Measurements from ENCODE around the genes LCN9, UBAC1 and TMEM250.

DNA sequence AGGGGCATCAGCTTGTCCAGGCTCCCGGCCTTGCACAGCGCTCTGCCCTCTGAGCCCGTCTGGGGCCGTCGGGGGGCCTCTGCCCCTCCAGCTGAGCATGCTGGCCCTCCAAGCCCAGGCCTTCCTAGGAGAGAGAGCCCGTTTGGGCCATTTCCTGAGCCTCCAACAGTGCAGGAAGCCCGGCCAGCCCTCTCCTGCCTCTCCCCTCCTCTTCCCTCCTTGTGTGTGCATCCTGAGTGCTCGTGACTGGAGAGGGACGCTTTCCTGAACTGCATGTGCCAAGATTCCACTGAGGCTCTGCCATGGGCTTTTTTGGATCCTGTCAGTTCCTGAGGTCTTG lies 15.5 kb downstream of the OLFM1 start:
- RRBS = 4% methylated on average over 1 of the region's 9 CpGs

DNA sequence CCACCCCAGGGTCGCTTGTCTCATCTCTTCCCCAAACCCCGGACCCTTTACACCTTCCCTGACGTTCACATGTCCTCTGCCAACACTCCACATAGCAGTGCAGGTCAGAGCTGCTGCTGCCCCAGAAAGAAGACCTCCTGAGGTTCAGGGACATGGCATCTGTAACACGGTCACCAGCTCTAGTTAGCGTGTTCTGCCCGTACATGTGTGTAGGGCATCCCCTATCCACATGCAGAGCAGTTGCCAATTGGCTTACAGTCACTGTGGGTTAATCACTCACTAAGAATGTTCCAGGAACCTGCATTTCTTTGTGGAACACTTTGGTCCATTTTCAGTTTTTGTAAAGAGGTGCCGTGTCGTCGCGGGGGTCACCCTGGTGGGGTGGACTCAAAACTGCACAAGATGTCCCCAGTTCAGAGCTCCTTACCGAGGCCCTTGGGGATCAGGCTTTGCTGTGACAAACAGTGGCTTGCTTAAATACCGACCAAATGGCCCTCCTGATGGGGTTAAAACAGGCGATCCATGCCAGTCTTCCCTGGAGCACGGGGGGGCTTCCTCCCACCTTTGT lies 9.1 kb downstream of the PIERCE1 start:
- RRBS = no CpG with 5 or more reads among the region's 14 CpGs

DNA sequence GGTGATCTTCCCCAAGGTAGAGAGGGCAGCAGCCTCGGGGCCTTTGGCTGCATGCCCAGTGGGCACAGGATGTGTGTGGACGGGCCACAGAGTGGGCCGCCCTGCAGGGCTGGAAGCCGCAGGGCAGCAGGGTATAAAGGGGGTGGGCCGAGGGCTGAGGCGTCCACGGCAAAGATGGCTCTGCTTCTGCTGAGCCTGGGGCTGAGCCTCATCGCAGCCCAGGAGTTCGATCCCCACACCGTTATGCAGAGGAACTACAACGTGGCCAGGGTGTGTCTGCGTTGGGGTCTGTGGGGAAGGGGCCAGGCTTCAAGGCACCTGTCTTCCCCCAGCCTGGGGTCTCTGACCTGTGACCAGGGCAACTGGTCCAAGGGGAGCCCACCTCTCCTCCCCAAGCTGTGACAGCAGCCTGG lies at the start of gene LCN9:
Gene LCN9 (plus strand): TSS at position 162 of the 413 bp plus-strand sequence.
- RRBS = no CpG with 5 or more reads among the region's 12 CpGs

- RRBS = no CpG with 5 or more reads among the region's 4 CpGs
Observed at GRCh38 chr9:135857107-135857742, 50.1 kb downstream of the CAMSAP1 start.

DNA sequence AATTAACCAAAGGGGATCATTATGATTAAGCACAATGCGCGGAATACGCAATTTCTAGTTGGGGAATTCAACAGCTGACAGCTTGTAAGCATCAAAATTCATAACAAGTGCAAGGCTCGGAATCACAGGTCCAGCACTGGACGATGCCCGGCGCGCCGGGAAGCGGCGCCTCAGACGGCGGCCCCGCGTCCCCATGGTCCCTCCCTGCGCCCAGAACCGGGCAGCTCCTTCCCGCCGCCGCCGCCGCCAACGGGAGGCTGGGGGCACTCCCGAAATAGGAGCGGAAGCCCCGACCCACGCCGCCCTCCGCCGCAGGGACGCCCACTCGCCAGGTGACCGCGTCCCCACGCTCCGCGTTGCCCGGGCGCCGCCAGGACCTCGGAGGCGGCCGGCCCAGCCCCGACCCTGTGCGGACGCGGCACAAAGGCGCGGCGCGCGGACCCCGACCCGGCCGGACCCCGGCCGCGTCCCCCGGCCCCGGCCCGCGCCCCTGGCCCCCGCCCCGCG lies 817 bp downstream of the CAMSAP1 start:
- RRBS = 1% methylated on average over 27 of the region's 65 CpGs

DNA sequence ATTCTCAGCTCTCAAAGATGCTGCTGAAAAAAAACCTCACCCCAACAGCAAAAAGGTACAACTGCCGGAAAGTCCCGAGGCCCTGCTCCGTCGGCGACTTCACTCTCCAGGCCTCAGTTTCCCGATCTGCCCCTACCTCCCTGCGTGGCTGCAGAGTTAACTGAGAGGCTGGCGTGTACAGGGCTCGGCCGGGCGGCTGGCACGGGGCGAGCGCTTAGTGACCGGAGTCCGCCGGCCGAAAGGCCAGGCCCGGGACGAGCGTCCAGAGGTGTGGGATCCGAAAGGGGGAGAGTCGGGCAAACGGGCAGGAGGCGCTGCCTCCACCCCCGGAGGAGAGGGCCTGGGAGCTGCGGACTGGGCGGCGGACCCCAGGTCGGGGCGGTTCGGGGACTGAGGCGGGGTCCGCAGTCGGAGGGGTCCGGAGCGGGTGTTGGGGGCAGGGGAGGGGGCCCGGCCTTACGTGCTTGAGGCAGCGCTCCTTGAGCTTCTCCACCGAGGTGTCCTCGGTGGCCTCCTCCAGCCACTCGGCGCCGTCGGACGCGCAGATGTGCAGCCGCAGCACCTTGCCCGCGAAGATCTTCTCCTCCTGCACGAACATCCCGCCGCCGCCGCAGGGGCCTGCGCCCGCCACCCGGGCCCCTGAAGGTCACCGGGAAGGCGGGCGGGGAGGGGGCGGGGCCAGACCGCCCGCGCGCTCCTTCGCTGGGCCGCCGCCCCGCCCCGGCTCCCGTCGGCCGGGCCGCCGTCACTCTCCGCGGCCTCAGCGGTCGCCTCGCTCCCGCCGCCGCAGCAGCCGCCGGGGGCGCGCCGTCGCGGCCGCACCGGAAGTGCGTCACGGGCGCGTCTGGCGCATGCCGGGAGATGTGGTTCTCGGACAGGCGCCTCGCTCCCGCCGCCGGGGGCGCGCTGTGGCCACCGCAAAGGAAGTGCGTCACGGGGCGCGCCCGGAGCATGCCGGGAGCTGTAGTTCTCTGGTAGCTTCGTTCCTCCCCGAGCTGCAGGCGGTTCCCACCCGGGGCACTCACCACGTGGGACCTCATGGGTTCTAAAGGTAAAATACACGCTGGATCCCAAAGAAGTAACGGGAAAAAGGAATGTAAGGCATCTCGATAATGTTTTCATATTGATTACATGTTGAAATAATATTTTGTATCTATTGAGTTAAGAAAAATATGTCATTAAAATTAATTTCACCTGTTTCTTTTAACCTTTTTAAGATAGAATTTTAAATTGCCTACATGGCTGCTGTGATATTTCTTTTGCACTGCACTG lies at the start of gene UBAC1:
Gene UBAC1 (minus strand): TSS at position 809 of the 1,272 bp plus-strand sequence.
- RRBS = 2% methylated on average over 68 of the region's 123 CpGs

DNA sequence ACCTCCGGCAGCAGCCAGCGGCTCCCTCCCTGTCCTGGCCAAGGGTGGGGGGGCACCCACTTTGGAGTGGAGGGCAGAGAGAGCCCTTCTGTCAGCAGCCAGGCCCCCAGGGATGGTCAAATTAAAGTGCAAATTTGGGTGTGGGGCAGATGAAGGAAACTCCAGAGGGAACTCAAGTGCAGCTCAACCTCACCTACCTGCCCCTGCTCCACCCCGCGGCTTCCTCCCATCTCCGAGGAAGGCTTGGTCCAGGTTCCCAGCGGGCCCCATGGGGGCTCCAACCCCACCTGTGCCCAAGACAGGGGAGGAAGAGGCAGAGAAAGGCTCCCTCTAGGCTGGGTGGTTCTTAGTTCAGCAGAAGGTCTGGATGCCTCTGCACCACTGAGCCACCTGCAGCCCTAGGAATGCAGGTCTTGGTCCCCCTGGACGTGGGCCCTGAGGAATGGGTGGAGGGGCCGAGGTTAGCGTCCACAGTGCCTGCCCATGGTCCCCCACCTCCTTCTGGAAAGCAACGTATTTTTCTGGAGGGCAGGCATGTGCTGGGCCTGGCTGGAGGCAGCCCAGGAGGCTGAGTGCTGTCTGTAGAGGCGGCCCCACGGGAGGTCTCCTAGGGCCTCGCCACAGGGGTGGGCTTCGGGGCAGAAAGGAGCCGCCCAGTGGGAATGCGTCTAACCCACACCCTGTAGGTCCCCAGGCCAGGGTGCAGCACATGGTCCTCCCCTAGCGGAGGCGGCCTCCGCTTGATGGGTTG lies 48.0 kb upstream of the UBAC1 start:
- RRBS = no CpG with 5 or more reads among the region's 19 CpGs

GRCh38 chr9:136088872-136089204 lies 6.3 kb downstream of the NACC2 start:
- RRBS = 69% methylated on average over 3 of the region's 16 CpGs

DNA sequence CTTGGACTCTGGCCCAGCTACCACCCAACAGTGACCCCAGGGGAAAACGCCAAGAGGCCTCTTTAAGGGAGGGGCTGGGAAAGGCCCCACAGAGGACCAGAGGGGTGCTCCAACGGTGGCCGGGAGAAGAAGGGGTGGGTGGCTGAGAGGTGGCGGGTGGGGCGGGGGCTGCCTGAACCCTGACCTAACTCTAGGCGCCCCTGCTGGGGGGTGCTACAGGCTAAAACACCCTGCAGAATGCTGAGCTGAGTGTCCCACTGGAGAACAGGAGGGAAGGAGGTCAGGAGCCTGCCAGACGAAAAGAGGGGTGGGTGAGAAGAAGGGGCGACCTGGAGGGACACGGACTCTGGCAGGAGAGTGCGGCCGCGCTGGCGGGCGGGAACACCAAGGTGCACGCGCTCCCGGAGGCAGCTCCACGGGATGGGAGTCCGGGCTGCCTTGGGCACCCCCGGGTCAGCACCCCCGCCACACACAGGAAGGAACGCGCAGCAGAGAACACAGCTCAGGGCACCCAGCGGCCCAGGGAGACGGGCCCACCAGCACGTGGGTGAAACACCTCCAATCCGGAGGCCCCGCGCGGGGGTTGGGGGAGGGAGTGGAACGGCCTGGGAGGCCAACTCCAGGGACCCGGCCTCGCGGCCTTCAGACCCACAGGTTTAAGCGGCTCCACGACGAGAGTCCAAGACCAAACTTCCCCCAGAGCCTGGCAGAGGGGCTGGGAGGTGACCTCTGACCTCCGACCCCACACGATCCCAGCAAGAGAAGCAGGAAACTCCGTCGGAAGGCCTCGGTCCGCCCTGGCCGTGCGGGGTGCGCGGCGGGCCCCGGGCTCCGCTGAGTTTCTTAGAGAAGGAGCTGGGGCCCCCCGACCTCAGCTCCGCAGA lies 1.2 kb downstream of the NACC2 start:
- RRBS = 3% methylated on average over 12 of the region's 52 CpGs

DNA sequence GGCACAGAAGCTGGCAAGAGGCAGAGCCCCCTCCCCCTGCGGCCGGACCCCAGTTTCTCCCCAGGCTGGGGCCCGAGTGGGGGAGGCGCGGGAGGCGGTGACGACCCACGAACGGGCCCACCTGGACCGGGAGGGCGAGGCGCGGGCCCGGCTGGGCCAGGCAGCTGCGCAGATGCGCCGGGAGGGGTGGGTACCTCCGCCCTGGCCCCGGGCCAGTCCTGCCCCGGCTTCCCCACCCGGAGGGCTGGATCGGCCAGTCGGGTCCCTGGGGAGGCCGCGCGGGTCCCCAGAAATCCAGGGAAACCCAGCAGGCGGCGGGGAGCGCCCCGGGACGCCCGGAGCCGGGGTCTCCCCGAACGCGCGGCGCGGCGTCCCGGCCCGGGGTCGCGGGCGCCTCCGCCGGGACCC lies 534 bp downstream of the NACC2 start:
- RRBS = 2% methylated on average over 15 of the region's 47 CpGs

- RRBS = no CpG with 5 or more reads among the region's 57 CpGs
Observed at GRCh38 chr9:136118744-136119129, at the start of gene TMEM250. Gene TMEM250 (minus strand): TSS chr9:136118875.

DNA sequence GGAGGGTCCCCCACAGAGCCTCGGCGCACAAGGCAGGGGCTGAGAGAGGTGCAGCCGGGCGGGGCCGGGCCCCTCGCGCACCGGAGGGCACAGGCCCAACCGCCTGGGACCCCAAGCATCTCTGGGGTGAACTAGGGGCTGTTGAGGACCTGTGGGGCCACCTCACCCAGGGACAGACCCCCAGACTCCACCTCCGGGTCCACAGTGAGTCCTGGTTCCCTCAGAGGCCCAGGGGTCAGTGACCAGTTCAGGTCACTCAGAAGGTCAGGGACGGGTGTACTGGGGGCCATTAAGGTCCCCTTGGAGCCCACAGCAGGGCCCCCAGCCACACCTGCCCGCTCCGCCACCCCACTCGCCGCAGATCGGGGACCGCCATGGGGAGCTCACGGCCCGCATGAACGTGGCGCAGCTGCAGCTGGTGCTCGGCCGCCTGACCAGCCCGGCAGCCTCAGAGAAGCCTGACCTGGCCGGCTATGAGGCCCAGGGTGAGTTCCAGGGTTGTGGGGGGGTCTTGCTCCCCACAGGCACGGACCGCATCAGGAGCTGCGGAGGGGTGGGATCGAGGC lies 13.3 kb downstream of the GPSM1 start:
- RRBS = 95% methylated on average over 6 of the region's 29 CpGs

DNA sequence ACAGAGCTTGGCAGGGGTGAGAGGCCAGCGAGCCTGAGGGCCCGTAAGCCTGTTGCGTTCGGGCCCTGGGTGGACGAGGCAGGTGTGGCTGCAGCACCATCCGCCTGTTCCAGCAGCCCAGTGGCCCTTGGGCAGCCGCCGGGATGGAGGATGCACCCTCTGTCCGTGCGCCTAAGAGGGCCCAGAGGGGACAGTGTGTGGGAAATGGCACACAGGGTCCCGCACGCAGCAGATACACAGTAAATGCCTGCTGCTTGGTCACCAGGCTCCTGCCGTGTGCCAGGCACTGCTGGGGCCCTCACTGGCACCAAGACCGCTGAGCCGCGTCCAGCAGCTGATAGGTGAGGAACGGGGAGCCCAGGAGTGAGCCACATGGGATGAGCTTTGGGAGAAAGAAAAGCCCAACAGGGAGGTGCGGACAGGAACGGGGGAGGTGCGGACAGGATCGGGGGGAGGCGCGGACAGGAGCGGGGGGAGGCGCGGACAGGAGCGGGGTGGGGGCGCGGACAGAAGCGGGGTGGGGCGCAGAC lies 16.4 kb downstream of the GPSM1 start:
- RRBS = no CpG with 5 or more reads among the region's 31 CpGs

- RRBS = 3% methylated on average over 13 of the region's 36 CpGs
Observed at GRCh38 chr9:136372238-136373536, 782 bp downstream of the CARD9 start.

GRCh38 chr9:136374153-136374669 lies 742 bp upstream of the CARD9 start:
- RRBS = 95% methylated on average over 4 of the region's 20 CpGs

DNA sequence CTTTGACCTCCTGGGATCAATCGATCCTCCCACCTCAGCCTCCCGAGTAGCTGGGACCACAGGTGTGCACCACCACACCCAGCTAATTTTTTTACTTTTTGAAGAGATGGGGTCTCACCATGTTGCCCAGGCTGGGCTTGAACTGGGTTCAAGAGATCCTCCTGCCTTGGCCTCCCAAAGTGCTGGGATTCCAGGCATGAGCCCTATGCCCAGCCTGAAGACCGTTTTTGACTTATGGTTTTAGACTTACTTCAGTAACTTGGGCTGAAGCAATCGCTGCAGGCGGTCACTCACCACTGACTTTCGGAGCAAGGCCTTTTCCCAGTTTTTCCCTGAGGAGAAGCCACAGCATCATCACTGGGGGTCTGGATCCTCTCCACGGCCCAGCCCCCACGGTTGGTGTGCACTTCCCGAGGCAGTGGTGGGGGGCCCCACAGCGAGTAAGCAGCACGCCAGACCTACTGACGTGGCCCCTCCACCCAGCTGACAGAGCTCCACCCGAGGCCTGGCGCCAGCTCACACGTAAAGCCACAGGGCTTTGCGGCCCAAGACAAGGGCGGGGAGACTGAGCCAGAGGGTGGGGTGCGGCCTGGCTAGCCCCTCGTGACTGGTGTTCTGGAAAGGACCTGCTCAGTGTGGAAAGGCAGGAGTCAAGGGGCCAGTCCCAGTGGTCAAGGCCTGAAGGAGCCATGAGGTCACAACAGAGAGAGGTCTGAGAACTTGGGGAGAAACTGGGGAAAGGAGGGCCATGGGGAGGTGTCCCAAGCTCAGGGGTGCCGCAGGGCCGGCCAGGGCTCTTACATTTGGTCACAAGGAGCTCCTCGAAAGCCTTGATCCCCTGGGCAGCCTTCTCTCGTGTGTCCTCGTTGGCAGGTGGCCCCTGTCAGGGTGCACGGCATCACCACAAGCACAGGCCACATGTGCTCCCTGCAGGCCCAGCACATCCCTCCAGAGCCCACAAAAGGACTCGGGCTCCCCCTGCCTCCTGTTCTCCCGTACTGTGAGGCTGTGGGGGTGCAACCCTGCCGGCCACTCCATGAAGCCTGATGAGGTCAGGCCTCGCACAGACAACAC lies 5.6 kb downstream of the SNAPC4 start:
- RRBS = no CpG with 5 or more reads among the region's 29 CpGs

DNA sequence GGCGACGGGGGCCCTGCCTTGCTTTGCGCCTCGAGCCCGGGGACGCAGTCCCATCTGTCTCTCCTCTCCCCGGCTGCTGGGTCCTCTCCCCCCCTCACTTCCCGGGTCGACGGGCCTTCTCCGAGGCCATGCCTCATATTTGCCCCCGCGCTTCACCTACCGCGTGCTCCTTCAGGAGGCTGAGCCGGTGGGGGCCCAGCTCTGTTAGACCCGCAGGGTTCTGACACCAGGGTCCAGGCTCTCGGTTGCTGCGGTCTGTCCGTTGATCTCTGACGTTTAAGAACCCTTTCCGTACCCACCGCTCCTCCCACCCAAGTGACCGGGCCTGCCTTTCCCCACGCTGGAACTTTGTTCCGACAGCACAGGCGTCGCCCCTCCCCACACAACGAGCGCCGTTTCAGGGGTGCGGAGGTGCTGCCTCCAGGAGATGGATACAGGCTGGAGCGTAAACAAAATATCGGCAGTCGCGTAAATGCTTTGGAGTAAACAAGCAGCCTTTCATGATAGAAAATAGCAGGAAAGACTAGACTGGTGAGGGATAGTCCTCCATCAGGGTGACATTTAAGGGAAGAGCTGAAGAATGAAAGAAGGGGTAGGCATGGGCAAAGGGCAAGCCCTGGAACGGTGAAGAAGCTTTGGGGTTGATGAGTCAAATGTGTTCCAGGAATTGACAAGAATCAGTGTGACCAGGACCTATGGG lies 567 bp downstream of the PMPCA start:
- RRBS = 2% methylated on average over 11 of the region's 37 CpGs

- RRBS = no CpG with 5 or more reads among the region's 25 CpGs
Observed at GRCh38 chr9:136451108-136451663, 11.5 kb upstream of the INPP5E start.

DNA sequence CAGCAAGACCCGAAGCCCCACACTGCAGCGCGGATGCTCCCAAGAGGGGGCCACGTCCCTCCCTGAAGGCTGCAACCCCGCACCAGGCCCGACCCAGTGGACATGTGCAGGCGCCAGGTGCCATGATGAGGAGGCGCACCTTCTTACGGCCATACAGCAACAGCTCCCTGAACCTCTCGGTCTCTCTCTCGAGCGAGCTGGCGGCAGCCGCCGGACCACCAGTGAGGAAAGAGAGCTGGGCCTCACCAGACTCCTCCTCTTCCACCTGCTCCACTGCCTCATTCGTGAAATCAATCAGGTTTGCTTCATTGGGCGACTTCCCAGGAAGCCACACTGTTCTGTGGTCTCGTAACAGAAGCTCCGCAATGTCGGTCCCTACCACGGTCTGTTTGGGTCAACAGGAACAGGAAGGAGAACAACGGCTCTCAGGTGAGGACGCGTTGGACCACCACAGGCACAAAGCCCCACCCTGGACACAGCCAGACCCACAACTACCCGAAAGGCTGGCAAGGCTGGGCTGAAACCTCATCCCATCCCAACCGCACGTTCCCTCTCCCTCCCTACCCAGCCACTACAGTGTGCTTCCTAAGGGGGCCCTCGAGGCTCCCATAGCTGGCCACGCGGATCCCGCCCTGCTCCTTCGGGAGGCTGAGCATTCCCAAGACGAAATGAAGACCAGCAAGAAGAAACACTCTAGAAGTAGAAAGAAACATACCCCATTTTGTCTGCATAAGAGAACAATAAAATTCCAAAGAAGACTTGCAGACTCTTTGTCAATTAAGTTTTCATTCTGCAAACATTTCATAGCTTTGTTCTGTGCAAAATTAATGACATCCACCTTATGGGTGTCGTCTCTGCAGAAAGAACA lies 19.9 kb downstream of the SEC16A start:
- RRBS = no CpG with 5 or more reads among the region's 34 CpGs

DNA sequence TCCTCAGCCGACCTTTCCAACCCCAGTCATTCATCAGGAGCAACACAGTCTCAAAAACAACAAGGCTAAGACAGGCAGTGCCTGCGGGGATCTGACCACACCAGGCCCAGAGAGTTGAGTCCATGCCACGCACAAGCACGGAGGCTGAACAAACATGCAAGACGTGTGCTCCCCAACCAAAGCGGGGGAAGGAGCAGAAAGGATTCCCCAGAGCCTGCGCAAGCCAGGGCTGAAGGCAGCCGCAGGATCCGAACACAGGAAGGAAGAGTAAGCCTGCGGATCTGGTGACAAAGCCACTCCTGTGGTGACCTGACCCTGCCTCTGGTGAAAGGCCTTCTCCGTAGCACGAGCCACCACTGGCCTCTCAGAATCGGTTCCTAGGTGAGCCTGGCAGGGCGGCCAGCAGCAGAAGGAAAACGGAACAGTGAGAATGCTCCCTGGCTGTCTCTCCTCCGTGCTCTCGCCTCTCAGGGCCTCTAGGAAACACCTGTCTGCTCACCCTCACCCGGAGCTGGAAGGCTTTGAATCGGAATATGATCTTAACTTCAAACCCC lies 12.8 kb downstream of the SEC16A start:
- RRBS = no CpG with 5 or more reads among the region's 19 CpGs

Measured in Ishikawa (cell line).